H4 (cell line): ENCODE results near the gene RPRML.

- RAMPAGE, long total RNA = no peak
Observed at GRCh38 chr17:46943405-46943869, 20.5 kb downstream of the GOSR2 start.

DNA sequence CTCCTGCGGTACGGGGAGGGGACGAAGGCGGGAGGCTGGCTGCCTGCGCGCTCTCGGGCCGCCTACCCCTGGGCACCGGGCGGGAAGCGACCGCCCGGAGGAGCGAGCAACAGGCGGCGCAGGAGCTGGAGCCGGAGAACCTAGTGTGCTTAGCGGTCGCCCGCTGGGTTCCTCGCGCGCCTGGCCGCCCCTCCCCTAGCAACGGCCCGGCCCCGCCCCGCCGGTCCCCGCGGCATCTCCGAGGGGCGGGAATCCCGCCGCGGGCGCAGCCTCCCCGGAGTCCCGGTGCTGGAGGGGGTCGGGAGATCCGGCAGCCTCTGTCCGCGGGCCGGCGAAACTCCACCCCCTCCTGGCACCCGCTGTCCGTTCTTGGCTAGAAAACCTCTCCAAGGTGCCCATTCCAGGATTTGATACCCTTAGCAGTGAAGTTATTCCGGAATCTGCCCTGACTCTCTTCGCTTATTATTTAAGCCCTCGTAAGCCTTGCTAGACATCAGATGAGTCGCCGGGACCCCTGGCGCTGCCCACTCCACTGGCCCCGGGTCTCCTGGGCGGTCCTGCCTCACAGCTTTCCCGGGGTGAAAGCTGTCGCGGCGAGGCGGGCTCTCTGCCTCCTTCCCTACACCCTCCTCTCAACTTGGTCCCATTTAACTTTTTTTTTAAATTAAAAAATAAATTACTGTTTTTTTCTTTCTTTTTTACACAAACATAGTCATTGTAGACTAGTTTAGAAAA, at the start of gene RPRML:
Gene RPRML, minus strand, starts transcription at position 147 of the 735 bp plus-strand sequence.
- RAMPAGE, long total RNA = no peak

DNA sequence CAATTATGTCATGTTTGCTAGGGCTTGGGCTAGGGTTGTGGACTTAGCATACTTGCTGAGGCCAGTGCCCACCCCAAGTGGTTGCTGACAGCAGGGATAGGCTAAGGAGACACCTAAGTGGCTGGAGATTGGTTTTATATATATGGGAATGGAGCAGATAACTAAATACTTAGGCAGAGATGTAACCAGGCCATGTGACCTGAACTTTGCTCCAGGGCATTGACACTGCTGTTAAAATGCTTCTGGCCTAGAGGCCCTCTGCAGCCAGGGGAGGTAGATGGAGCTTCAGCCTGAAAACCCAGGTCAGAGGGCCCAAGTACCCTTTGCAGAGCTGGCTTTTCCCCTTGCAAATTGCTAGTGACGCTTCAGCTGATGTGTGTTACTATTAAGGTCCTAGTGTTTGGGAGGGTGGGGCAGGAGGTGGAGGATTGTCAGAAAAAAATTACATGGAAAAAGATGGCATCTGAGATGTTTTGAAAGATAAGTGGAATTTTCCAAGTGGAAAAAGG, 1.4 kb upstream of the ITGB3 start:
- RAMPAGE, long total RNA = no peak

- RAMPAGE, long total RNA = no peak
Observed at GRCh38 chr17:47286032-47286613, 32.5 kb downstream of the ITGB3 start.

DNA sequence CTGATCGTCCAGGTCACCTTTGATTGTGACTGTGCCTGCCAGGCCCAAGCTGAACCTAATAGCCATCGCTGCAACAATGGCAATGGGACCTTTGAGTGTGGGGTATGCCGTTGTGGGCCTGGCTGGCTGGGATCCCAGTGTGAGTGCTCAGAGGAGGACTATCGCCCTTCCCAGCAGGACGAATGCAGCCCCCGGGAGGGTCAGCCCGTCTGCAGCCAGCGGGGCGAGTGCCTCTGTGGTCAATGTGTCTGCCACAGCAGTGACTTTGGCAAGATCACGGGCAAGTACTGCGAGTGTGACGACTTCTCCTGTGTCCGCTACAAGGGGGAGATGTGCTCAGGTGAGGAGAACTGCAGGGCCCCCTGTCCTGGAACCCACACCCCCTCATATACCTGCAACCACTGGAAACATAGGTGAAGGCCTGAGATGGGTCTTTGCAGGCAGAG, 31.5 kb upstream of the EFCAB13 start:
- RAMPAGE, long total RNA = no peak

DNA sequence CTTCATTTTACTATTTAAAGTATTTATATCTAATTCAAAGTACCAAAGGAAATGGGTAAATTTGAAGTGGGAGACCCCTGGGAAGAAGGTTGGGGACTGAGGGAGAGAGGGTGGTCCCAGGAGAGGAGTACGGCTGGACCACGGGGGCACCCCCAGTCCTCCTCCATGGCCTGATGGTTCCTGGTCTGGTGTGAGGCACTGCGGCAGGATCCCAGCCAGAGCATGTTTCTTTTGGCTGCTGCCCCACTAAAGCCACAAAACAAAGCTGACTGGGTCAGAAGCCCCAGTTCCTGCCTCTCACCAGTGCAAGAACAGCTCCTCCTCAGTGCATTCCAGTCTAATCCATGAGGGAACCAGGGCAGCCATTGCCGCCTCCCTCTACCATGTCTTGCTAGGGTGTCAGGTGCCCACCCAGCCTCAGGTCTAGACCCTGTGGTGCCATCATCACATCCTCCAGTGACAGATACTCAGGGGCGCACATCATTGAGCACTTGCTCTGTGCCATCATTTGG, 29.5 kb upstream of the EFCAB13 start:
- RAMPAGE, long total RNA = no peak

DNA sequence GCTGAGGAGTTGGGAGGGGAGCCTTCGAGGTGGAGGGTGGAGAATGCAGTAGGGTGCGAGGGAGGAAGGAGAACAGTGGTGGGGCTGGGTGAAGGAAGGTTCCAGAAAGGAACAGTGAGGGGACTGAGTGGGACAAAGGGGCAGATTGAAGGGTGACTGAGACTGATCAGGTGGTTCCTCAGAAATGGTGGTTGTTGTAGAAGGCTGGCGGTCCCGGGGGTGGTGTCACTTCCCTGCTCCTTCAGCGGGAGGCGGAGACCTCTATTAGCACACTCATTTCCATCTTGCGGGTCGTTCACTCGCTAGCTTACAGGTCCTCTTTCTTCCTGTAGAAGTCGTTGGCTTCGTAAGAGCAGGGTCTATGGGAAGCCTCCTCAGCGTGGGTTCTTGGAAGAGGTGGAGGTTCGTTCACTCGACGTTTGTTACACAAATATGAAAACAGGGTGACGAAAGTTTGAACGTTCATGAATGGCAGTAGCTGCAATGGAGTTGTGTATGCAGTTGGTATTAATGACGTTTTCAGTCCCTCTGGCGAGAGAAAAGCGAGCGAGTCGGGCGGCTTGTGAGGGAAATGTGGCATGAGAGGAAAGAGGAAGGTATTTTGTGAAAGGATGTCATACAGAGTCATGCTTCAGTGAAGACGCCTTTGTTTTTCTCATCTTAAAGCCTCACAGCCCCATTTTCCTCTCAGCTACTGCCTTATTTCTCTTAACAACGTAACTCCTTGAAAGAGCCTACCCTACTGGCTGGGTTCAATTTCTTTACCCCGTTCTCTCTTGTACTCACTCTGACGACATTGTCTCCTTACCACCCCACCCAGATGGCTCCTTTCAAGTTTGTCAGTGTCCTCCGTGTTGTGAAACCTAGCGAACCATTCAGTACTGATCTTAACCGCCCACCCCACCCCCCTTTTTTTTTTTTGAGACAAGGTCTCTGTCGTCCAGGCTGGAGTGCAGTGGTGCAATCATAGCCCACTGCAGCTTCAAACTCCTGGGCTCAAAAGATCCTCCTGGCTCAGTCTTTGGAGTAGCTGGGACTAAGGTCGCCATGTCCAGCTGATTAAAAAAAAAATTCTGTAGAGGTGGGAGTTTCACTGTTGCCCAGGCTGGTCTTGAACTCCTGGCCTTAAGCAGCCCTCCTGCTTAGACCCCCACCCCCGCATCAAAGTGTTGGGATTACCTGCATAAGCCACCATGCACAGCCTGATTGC, 772 bp downstream of the EFCAB13 start:
- RAMPAGE, long total RNA = no peak

- RAMPAGE, long total RNA = no peak
Observed at GRCh38 chr17:47438119-47439413, 92.3 kb upstream of the NPEPPS start.

DNA sequence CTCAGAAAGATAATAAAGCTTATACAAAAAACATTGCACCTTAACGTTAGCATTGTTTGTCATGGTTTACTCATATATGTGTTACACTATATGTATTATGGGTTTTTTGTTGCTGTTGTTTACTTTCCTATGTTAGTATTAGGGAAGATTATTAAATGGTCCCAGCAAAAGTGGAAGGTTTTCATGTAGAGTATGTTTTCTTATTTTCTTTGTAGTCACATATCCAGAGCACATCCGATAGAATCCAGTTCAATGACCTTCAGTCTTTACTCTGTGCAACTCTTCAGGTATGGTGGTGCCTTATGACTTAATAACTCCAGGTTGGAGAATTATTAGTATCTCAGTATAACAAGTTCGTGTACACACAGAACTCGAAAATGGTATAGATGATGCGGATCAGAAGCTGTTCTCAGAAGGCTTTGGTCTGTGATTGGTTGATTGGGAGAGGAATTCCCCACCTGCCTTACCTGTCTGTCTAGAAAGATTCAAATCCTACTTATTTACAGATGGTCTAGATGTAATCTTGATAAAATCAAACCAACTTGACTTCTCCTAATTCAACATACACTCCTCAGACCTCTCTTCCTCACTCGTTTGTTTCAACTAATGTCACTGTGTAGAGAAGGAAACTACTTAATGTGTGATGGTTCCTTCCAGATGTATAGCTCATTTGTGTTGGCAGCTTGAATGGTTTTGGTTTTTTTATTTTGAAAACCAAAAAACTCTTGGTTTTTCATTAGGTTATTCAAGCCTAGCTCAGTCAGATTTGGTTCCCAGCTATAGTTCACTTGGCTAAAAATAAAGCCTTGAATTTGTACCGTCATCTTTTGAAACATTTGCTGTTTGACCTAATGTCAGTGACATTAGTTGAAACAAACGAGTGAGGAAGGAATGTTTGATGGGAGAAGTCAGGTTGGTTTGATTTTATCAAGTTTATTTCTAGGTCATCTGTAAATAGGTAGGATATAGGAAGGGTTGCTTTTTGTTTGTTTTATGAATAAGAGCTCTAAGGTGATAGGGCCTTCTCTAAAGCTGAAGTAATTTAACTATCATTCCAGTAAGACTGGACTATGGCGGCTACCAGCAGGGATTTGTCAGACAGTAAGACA, 20.3 kb upstream of the TBKBP1 start:
- RAMPAGE, long total RNA = no peak

- RAMPAGE, long total RNA = no peak
Observed at GRCh38 chr17:47829804-47830018, 1.6 kb downstream of the MRPL10 start.

DNA sequence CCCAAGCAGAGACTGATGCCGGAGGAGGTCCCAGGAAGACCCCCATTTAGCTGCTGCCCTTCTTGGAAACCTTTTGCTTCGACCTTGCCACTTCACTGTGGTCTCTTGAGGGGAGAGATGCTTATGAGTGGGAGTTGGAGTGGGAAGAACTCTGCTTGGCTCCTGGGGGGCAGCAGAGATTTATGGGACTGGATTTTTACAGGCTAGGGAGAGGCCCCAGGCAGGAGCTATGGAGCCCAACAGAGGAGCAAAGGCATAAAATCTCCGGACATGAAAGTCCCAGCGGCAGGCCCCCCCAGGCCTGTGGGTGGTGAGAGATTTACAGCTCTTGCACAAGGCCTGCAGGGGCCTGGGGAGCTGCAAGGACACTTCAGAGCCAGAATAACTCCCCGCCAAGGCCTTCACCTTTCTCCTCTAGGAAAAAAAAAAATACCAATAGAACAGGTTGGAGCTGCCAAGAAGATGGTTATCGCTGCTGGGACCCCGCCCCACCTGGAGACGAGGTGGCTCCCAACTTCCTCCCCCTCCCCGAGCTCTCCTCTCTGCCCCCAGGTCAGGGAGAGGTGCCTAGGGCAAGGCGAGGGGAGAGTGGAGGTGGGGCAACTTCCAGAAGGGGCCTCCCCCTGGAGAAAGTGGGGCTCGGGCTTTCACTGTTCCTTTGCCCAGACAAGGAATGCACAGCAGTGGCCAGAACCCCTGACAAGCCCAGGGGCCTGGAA, 11.9 kb upstream of the SP2 start:
- RAMPAGE, long total RNA = no peak

DNA sequence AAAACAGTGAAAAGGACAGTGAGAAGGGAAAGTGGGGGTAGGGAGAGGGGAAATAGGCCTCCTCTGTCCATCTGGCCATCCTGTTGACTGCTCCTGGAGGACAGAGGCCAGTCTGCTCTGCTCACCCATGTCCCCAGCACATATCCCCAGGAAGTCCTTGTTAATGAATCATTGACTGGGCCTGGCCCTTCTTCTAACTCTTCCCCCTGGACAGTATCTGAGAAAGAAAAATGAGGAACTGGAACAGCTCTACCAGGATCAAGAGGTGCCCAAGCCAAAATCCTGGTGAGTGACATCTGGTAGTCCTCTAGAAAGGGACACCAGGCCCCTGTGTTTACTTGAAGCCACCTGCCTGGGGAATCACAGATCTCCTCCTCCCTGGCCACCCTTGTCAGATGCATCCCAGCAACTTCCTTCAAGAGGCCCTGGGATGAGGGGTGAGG, 4.8 kb downstream of the PNPO start:
- RAMPAGE, long total RNA = no peak

GRCh38 chr17:48011770-48012687, 25.6 kb downstream of the COPZ2 start:
- RAMPAGE, long total RNA = no peak

- RAMPAGE, long total RNA = no peak
Observed at GRCh38 chr17:48014343-48014857, 23.2 kb downstream of the COPZ2 start.

- RAMPAGE, long total RNA = no peak
Observed at GRCh38 chr17:48023668-48024893, 13.5 kb downstream of the COPZ2 start.

GRCh38 chr17:48051478-48052516, 3.6 kb downstream of the NFE2L1 start:
- RAMPAGE, long total RNA = no peak

- RAMPAGE, long total RNA = no peak
Observed at GRCh38 chr17:48057949-48058644, 9.9 kb downstream of the NFE2L1 start.

DNA sequence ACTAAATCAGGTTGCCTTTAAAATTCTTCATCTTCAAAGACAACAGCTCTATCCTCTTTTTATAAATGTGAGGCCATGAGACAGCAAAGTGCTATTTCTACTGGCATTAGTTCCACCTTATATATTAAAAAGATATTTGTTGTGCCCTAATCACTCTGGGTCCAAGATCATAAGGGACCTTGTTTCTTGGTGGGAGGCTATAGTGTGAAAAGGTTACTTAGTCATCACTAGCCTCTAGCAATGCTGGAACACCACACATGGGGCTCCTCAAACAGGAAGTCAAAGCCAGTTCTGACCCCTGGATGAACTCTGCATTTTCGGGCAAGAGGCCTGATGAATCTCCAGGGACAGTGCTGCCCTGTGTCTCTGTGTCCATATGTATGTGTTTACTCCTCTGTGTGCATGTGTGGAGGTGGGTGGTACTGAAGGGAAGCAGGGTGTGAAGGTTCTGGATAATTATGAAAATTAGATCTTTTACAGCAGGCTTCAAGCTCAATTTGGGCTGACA, 133.4 kb downstream of the SNX11 start:
- RAMPAGE, long total RNA = no peak

- RAMPAGE, long total RNA = no peak
Observed at GRCh38 chr17:48295391-48296057, 134.5 kb downstream of the SKAP1 start.

DNA sequence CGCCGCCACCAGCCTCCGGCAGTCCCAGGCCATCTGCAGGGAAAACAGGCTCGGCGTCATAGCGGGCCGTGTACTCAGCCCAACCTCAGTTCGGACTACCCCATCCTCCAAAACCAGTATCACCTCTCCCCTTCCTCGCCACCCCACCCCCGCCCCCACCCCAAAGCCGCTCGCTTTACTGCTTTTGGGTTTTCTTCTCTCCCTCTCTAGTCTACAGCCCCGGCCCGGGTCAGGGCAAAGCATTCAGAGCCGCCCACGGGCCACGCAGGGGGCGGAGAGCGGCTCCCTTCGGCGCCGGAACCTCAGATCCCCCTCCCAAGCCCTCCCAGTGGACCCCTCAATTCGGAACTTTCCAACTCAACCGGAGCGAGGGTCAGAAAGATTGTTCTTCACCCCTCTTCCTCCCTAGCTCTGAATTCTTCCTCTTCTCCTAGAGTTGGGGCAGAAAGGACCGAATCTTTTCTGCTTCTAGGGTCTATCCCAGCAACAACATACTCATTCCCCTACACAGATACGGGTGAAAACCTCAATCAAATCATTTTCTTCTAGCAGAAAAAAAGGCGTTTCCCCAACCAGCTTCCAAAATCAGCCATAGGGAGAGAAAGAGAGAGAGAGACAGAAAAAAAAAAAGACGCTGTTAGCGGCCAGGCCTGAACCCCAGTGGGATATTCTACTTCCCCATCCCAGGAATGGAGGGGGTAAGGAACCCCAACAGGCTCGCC, 1.0 kb downstream of the HOXB2 start:
- RAMPAGE, long total RNA = no peak